IMR-90 (cell line): ENCODE measurements around the genes DIRAS3 and ZRANB2.

DNA sequence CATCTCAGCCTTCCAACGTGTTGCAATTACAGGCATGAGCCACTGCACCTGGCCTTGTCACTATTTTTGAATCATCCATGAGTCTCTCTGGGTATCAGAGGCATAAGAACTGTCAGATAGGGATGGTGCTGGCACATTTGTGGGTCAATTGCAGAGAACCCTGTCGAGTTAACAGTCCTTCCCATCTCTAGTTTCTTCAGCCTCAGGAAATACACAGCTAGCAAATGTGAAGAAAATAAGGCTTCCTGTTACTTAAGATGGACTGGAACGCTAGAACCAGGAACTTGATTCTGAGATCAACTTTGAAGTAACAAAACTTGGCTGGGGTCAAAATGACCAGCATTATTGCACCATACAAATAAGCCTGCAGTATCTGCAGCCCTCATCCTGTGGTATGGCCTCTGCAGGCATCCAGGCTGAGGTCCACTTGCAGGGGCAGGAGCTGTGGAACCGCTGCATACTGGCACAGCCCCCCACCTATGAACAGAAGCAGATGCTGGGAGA, 124.2 kb upstream of the GADD45A start:
- RRBS: no CpG with 5 or more reads among the region's 4 CpGs
CAGE:
- cytosol, long polyA plus RNA: no peak
- long polyA plus RNA: no peak
- nucleus, long polyA plus RNA: no peak

CAGE:
- cytosol, long polyA plus RNA: no peak
- long polyA plus RNA: no peak
- nucleus, long polyA plus RNA: no peak
Measured at GRCh38 chr1:67580089-67580470, 104.9 kb upstream of the GADD45A start.

DNA sequence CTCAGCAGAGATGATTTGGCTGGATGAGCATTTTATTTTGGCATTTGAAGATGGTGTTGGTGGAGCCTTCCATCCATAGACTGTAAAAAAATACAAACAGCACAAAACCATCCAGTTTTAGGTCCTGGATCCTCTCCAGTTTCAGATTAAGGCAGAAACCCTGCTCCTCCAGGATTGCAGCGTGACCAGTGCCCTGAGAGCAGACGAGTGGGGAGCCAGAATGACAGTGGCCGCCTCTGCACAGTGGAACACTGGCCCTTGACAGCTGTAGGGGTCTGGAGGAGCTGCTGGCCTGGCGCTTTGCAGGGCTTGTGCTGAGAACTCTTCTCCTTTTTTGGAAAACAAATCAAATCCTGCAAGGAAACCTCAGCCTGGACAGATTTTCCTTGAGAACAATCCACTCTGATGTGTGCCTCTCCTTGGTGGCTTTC, 72.1 kb upstream of the GADD45A start:
- RRBS: no CpG with 5 or more reads among the region's 4 CpGs
CAGE:
- cytosol, long polyA plus RNA: no peak
- long polyA plus RNA: no peak
- nucleus, long polyA plus RNA: no peak

DNA sequence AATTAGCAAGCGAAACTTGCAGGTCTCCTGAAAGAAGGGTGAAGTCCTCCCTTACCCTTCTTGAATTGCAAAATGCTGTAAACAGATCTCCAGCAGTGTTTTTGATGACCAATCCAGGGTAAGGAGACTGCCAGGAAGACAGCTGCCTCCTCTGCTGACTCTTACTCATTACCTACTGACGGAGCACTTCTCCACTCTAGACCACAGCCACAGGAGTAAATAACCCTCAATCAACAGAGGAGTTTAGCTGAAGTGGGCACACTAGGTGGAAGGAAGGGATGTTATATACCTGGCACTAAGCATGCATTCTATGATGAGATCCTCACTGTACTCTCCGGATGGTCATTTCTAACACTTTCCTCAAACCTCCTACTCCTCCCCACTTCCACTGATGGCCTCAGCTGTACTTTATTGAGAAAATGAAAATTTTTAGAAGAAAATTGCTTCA, 32.1 kb upstream of the GADD45A start:
- RRBS: no CpG with 5 or more reads among the region's 3 CpGs
CAGE:
- cytosol, long polyA plus RNA: no peak
- long polyA plus RNA: no peak
- nucleus, long polyA plus RNA: no peak

DNA sequence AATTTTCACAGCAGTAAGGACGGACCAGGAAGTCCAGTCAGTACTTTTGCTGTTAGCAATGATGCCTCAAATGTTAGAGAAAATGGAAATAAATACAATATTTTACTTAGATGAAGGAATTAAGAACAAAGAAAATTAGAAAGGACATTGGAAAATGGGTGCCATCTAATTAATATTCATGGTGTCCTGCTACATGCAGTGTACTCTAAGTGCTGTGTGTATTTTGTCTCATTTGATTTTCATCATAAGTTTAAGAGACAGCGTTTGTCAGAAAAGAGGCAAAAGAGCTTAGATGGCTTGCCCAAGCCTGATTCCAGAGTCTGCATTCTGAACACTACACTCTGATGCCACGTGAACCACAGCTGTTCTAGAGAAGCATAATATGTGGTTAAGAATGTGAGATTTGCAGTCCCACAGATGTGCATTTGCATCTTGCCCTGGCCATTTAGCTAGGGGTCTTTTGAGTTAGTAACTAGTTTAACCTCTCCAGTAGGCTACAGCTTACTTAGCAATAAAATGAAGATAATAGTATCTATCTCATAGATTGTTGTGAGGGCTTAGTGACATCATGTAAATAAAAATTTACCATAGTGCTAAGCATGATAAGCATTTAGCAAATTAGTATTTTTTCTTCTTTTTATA, 9.2 kb upstream of the GADD45A start:
- RRBS: no CpG with 5 or more reads among the region's 3 CpGs
CAGE:
- cytosol, long polyA plus RNA: no peak
- long polyA plus RNA: no peak
- nucleus, long polyA plus RNA: no peak

- RRBS: no CpG with 5 or more reads among the region's 9 CpGs
CAGE:
- cytosol, long polyA plus RNA: no peak
- long polyA plus RNA: no peak
- nucleus, long polyA plus RNA: no peak
Measured at GRCh38 chr1:67683854-67684621, 963 bp upstream of the GADD45A start.

DNA sequence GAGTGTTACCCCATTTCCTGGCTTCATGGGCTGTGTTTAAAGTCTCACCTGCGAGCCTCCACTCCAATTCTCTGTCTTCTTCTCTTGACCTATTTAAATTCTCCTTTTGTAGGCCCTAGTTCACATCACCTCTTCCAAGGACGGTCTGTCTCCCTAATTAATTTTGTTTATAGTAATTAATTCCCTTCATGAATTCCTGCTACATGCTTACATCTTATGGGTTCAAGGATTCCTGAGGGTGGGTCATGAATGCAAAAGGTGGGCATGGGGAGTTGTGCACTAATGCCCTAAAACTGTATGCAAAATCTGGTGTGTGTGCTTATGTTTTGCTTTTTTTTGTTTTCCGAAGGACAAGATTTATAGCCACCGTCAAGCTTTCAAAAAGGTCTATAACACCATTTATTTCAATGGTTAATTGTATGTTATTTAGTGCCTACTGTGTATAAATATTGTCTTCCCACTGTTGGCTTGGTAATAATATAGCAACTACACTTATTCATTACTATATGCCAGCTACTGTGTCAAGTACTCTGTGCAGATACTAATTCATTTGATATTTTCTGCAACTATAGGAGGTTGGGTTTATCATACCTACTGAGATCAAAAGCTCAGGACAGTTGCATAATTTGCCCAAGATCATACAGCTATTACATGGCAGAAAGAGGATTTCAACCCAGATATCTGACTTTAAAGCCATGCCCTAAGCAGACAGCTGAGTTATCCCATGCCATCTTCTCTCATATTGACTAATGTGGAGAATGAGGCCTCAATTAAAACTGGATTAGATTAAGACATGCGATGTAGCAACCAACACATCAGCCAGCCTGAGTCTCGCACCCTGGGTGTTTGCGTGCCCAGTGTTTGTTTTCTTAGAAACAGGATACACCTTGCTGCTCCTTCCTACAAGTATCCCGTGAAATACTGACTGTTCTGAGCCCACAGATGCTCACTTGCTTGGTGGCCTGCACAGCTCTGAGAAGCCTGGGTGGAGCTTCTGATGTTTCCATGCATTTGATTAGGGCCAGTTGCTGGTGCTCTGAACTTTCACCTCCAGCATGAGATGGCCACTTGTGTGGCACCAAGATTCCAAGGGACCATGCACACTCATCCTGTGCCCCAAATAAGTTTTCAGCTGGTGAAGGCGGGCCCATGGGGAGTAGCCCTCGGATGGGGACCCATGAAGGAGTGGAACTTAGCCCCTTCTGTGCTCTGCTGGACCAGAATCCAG, 34.6 kb downstream of the GADD45A start:
- RRBS: no CpG with 5 or more reads among the region's 10 CpGs
CAGE:
- cytosol, long polyA plus RNA: no peak
- long polyA plus RNA: no peak
- nucleus, long polyA plus RNA: no peak

DNA sequence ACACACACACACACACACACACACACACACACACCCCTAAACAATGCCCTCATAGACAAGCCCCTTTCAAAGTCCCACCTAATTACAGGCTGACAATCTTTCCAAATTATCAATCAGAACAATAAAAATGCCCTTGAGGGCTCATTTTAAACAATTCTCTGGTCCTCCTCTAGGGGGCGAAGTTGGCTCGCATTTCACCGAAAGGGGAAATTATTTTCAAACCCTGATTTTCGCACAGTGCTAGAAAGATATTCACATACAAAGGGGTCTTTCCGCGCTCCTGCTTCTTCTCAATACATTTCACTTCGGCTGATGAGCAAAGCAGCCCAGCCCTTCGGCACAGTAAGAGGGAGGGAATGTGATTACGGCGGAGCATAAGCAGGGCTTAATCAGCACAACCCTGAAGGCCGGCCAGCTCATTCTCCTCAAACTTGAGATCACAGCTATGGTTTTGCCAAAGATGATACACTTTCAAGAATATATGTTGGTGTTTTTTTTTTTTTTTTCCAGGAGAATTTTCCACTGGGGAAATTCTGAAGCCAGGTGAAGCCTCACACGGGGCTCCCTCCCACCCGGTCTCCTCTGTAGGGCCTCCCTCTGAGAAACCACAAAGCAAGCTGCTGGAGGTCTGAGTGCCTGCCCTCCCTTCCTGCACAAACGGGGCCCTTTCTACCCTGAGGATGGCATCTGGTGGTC, 67.0 kb downstream of the GNG12 start:
- RRBS: no CpG with 5 or more reads among the region's 14 CpGs
CAGE:
- cytosol, long polyA plus RNA: no peak
- long polyA plus RNA: no peak
- nucleus, long polyA plus RNA: no peak

DNA sequence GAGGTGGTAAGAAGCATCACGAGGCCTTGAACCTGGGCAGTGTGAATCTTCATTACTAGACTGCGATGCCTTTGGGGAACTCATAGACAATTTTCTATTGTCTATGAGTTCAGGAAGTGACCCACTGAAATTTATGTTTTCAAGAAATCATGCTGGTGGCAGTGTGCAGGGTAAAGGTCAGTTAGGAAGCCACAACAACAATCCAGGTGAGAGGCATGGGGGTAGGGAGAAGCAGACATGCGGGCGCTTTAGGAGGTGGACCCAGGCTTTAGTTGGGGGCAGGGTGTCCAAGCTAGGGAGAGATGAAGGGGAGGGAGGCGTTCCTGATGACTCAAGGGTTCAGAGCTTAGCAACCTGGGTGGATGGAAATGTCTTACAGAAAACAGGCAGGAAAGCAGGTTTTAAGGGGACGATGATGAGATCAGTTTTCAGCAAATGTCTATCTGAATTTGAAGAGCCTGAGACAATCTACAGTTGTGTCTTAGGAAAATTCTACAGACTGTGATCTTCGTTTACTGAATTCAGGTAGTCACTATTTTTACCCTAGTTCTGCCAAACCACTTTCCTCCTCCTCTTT, 14.3 kb downstream of the GNG12 start:
- RRBS: no CpG with 5 or more reads among the region's 7 CpGs
CAGE:
- cytosol, long polyA plus RNA: no peak
- long polyA plus RNA: no peak
- nucleus, long polyA plus RNA: no peak

- RRBS: no CpG with 5 or more reads among the region's 26 CpGs
CAGE:
- cytosol, long polyA plus RNA: no peak
- long polyA plus RNA: no peak
- nucleus, long polyA plus RNA: no peak
Measured at GRCh38 chr1:67832681-67832995, 629 bp downstream of the GNG12 start.

GRCh38 chr1:68049773-68050901, at the start of gene DIRAS3:
TSS of gene DIRAS3 (minus strand) at chr1:68050627.
- RRBS: no CpG with 5 or more reads among the region's 49 CpGs
CAGE:
- cytosol, long polyA plus RNA: no peak
- long polyA plus RNA: start-site peak on the minus strand at chr1:68050625-68050658, 282 and 141 reads in 2 replicates
- nucleus, long polyA plus RNA: no peak

DNA sequence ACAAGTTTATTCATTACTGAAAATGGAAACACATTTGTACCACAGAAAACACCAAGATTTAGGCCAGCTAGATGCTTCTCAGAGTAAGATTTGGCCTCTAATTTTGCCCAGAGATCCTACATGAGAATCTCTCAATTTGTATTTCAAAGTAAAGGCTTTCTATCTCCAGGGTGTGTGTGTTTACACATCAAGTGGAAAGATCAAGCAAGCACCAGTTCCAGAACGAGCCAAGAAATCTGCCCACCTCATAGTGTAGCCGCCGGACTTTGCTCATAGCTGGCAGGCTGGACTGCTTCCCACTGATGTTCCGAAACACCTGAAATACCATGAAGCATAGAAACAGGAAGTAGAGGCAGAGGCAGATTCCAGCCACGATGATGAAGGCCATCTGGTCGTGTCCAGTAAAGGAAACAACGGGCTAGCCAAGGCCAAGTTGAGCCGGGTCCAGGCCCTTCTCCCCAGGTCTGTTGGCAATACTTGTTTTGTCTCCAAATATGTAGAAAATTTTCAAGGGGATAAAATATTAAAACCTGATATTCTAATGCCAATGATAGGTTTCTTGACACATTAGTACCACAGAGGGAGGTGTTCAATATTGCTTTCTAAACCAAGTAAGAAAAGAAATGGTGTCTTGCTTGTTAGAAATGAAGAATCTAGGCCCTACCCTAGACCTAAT, 86.6 kb downstream of the WLS start:
- RRBS: no CpG with 5 or more reads among the region's 8 CpGs
CAGE:
- cytosol, long polyA plus RNA: no peak
- long polyA plus RNA: no peak
- nucleus, long polyA plus RNA: no peak

DNA sequence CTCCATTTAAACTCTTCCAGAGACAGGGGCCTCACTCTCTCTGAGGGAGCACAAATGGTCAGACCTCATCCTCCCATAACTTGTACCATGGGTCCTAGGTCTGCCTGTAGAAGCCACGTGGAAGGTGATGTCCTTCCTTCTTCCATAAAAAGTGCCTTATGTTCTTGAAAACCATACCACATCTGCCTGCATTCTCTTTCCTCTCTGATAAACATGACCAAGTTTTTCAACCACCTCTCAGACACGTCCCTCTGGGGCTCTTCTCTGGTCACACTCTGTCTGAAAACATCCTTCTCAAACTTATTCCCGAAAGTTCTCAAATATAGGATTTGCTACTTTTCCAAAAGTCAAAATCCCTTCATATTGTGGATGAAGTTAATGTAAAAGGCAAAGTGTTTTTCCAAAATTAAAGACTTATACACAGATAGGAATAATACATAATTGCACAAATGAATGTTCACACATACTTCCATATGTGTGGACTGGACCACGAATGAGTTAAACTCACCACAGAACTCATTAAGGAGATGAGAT, 72.8 kb downstream of the WLS start:
- RRBS: no CpG with 5 or more reads among the region's 4 CpGs
CAGE:
- cytosol, long polyA plus RNA: no peak
- long polyA plus RNA: no peak
- nucleus, long polyA plus RNA: no peak

DNA sequence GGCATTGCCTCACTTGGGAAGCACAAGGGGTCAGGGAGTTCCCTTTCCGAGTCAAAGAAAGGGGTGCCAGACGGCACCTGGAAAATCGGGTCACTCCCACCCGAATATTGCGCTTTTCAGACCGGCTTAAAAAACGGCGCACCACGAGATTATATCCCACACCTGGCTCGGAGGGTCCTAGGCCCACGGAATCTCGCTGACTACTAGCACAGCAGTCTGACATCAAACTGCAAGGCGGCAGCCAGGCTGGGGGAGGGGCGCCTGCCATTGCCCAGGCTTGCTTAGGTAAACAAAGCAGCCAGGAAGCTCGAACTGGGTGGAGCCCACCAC, 426.8 kb upstream of the DEPDC1 start:
- RRBS: no CpG with 5 or more reads among the region's 15 CpGs
CAGE:
- cytosol, long polyA plus RNA: no peak
- long polyA plus RNA: no peak
- nucleus, long polyA plus RNA: no peak

DNA sequence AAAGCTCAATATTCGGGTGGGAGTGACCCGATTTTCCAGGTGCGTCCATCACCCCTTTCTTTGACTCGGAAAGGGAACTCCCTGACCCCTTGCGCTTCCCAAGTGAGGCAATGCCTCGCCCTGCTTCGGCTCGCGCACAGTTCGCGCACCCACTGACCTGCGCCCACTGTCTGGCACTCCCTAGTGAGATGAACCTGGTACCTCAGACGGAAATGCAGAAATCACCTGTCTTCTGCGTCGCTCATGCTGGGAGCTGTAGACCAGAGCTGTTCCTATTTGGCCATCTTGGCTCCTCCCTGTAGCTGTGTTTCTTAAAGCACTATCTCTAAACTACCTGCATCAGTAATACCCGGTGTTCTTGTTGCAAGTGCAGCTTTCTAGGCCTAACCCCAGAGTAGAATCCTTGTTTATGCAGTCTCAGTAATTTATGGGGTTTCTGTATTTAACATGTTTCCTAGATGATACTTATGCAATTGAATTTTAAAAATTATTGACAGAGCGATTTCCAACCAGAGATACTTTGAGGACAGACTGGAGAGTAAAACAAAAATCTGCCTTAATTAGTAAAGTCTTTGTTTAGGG, 447.4 kb upstream of the LRRC7 start:
- RRBS: no CpG with 5 or more reads among the region's 17 CpGs
CAGE:
- cytosol, long polyA plus RNA: no peak
- long polyA plus RNA: no peak
- nucleus, long polyA plus RNA: no peak

DNA sequence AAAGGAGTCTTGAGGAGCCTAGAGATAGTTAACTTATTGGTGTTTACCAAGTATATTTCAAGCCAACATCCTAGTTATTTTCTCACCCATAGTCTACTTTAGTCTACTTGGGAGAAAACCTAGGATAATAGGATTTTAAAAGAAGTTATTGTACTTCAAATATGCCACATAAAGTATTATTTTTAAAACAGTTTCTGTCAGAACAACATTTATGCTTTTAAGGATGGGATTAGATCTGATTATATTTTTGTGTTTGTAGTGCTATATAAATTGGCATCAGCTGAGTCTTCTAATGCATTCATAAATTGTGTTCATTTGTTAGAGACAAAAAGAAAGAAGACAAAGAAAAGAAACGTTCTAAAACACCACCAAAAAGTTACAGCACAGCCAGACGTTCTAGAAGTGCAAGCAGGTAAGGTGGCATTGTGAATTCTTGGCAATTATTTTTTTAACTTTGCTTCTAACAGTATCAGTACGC, 25.4 kb downstream of the SRSF11 start:
- RRBS: no CpG with 5 or more reads among the region's 3 CpGs
CAGE:
- cytosol, long polyA plus RNA: no peak
- long polyA plus RNA: no peak
- nucleus, long polyA plus RNA: no peak

DNA sequence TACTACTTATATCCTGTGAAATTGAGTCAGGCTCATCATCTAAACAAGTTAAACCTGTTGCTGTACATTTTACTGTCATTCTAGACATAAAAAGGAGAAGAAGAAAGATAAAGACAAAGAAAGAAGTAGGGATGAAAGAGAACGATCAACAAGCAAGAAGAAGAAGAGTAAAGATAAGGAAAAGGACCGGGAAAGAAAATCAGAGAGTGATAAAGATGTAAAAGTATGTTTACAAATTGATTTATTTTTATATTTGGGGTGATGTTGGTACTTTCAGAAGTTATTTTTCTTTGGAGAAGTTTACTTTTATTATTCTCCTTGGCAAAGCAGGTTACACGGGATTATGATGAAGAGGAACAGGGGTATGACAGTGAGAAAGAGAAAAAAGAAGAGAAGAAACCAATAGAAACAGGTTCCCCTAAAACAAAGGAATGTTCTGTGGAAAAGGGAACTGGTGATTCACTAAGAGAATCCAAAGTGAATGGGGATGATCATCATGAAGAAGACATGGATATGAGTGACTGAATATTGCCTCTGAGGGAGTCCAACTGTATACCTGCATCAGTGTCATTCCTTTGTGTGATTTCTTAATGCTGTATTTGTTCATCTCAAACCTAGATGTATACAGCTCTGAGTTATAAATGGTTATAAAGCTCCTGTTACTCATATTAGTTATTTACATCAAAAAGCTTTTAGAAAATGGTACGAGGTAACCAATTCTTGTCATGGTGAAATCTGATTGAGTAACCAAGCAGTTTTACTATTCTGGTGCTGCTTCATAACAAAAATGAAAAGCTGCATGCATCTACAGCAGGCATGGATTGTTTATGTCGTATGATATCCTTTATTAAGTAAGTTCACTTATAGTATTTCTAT, 29.3 kb downstream of the SRSF11 start:
- RRBS: no CpG with 5 or more reads among the region's 5 CpGs
CAGE:
- cytosol, long polyA plus RNA: no peak
- long polyA plus RNA: no peak
- nucleus, long polyA plus RNA: no peak

DNA sequence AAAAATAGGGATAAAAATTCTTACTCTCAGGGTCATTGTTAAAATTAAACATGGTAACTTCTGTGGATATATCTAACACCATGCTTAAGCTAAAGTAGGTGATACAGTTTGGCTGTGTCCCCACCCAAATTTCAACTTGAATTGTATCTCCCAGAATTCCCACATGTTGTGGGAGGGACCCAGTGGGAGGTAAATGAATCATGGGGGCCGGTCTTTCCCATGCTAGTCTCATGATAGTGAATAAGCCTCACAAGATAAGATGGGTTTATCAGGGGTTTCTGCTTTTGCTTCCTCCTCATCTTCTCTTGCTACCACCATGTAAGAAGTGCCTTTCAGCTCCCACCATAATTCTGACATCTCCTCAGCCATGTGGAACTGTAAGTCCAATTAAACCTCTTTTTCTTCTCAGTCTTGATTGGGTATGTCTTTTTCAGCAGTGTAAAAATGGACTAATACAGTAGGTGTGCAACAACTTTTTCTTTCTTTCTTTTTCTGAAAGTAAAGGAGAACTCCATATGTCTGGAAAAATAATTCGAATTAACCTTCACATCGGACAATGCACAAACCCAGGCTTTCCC, 100.4 kb downstream of the PTGER3 start:
- RRBS: no CpG with 5 or more reads among the region's 3 CpGs
CAGE:
- cytosol, long polyA plus RNA: no peak
- long polyA plus RNA: no peak
- nucleus, long polyA plus RNA: no peak

DNA sequence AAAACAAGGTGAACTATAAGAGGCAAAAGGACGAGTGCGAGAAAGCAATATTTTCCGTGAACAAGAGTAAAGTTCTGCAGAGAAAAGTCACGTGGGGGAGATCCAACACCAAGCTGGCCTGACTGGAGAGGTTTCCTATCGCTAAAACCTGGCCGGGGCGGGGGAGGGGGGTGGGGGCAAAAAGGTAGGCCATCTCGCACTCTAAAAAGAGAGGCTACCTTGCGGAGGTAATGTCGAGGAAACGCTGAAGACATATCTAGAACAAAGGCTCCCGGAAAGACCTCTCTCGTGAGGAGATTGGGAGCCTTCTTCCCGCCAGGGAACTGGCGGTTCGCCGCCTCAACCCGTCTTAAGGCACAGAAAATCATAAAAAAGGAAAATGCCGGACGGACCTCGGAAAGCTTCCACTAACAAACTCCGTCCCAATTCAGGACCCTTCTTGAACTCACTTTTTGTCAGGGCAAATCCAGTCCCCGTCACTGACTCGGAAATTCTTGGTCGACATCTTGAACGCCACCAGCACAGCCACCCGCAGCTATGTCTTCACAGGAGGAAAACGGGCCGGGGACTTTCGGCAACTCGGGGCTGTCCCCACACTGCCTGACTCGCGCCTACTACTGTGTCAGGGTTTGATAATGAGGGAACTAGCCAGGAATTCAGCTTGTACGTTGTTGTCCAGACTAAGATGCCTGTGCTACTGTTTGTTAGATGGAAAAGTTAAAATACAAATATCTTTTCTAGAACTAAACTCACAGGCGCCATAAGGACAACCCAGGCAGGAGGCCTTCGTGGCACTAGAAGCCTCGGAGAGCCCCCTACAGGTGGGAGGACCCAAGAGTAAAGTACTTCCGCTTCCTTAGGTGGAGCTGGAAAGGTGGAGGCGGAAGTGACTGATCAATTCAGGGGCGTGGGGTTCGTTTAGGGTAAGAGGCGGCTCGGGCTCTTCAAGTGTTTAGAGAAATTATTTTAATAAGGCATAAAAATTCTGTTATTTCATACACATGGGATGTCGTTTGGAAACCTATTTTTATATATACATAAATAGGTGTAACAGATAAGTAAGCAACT, at the start of gene ZRANB2:
Gene ZRANB2 (minus strand): TSS at position 545 of the 1,068 bp plus-strand sequence.
- RRBS: 1% methylated on average over 3 of the region's 44 CpGs
CAGE:
- cytosol, long polyA plus RNA: start-site peak on the minus strand centred at position 510 of the sequence, 75 bp wide, 661 and 1,051 reads in 2 replicates
- long polyA plus RNA: start-site peak on the minus strand centred at position 510 of the sequence, 75 bp wide, 1,076 and 1,038 reads in 2 replicates; start-site peak on the plus strand centred at position 848 of the sequence, 59 bp wide, 14 and 17 reads in 2 replicates
- nucleus, long polyA plus RNA: start-site peak on the minus strand centred at position 516 of the sequence, 87 bp wide, 1,867 and 1,643 reads in 2 replicates

DNA sequence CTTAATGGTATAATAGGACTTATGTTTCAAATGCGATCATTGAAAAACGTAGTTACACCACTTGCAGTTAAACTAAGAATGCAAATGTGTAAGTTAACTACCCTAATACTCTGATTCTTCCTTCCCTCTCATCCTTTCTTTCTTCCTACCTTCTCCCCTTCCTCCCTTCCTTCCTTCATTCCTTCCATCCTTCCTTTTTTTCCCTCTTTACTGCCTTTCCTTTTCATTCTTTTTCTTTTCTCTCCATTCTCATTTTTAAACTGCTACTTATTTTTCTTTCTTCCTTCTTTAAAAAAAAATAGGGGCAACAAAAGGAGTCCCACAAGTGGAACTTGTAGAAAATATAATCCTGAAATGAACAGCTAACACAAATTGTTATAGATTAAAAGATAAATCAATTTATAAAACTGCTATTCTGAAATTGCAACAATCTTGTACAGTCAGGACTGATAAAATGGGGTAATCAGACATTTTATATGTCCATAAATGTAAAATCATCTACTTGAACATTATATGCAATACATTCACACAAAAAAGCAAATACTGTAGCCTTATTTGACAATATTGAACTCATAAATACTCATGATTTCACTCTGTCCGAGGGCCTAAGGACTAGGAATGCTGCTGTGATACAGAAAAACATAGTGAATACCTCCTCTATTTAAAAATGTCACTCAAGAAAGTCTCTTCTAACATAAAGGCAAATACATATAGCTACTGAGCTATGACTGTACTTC, 323.7 kb upstream of the ZRANB2 start:
- RRBS: no CpG with 5 or more reads among the region's 3 CpGs
CAGE:
- cytosol, long polyA plus RNA: no peak
- long polyA plus RNA: no peak
- nucleus, long polyA plus RNA: no peak